ENCODE results near the gene LYPLAL1.

- PRO-cap: no peak
- RAMPAGE, long total RNA, 4 experiments: no peak in any of the 4 experiments
Observed at GRCh38 chr1:218156440-218157138, 128.5 kb upstream of the RRP15 start.

DNA sequence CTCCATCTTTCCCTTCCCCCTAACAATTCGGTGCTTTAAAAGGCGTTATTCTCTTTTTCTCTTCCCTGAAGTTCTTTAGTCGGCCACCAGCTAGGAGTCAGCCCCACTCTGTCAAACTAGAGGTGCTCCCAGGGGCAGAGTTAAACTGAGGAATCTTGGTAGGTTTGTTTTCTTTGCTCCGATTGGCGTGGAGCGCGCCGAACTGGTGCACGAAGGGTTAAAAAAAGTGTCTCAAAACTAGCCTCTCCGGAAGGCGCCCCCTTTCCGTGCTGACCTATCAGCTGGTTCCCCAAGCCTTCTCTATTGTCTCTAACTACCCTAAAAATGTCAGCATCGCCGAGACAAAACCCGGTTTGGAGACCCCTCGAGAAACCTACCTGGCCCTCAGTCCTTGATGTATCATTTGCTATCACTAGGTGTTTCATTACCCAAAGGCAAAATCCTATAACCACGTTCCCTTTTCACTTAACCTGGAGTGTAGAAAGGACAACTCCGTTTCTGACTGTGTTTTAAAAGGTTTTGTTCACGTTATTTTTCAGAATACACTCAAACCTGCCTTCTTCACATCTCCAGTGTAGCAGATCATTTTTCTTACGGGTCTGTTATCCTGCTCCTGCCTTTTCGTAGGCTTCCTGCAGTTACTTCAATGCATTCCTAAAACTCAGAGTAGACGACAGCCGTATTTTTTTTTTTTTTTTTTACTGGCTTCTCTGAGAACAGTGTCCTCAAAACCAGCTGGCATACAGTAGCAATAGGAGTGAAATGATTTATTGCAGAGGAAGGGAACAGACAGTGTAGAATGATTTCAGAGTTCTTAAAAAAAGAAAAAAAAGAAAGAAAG, 2.3 kb downstream of the TGFB2 start:
- PRO-cap: bidirectional peak, plus-strand start at position 68 of the sequence, minus-strand start at position 113 of the sequence; unidirectional peak, minus-strand start at position 401 of the sequence; bidirectional peak, plus-strand start at position 770 of the sequence, minus-strand start at position 645 of the sequence
- RAMPAGE, long total RNA, 4 experiments: no peak in any of the 4 experiments

DNA sequence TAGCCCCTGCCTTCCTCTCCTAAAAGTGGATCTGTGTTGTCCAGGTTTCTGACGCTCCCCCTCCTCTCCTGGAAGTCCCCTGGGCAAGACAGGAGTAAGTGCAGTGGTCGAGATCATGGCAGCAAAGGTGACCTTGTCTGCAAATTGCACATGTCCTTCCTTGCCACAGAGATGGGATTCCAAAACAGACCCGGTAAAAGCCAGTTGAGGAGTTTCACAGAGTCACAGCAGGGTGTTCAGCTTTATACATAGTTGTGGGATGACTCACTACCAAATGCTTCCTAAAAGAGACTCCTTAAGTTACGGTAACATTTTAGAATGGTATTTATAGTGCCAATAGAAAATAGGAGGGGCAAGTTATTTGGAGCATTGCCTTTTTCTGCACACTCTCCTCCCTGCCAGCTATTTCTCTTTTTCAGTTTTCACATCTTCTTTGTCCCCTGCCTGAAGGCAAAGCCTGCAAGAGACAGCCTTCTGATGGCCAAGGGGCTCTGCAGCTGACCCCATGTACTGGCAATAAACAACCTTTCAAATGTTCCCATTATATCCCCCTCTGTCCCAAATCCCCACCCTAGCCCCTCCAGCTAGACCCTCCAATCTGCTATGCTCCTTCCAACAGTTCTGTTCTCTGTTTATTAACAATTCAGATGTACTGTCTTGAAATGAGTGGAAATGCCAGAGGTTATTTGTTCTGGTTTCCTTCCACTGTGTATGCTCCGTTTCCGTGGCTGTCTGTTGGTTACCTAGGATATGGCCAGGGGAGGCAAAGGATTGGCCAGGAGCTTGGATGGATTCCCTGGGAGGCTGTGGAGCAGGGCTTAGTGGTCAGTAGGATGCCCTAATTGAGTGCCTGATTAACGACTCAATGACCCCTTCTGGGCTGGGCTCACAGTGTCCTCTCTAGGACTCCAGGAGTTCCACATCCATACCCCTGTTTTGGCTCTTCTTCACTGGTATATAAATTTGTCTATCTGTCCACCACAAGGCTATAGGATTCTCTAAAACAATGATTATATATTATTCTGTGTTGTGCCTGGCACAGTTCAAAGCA, 115.0 kb downstream of the TGFB2 start:
- PRO-cap: no peak
- RAMPAGE, long total RNA, 4 experiments: no peak in any of the 4 experiments

DNA sequence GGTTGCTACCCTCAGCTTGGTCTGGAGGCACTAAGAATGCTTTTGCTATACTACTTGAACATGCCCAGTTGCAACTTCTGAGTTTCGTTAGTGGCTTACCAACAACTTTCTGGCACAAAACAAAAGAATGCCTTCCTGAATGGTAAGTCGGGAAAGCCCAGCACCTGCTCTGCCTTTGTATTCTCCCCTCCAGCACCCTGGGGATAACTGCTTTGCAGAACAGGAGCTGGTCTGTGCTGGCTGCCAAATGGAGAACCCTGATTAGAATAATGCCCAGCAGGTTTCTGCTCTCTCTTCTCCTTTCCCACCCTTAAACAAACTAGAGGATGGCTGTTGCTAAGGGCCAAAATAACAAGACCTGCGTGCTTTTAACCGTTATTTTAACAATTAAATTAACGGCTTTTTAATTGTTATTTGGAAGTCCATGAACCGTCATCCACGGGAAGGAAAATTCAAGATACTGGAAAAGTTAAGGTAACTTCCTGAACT, 149.4 kb downstream of the TGFB2 start:
- PRO-cap: no peak
- RAMPAGE, long total RNA, 4 experiments: no peak in any of the 4 experiments

- PRO-cap: no peak
- RAMPAGE, long total RNA, 4 experiments: no peak in any of the 4 experiments
Observed at GRCh38 chr1:218585266-218585994, 240.3 kb downstream of the TGFB2 start.

DNA sequence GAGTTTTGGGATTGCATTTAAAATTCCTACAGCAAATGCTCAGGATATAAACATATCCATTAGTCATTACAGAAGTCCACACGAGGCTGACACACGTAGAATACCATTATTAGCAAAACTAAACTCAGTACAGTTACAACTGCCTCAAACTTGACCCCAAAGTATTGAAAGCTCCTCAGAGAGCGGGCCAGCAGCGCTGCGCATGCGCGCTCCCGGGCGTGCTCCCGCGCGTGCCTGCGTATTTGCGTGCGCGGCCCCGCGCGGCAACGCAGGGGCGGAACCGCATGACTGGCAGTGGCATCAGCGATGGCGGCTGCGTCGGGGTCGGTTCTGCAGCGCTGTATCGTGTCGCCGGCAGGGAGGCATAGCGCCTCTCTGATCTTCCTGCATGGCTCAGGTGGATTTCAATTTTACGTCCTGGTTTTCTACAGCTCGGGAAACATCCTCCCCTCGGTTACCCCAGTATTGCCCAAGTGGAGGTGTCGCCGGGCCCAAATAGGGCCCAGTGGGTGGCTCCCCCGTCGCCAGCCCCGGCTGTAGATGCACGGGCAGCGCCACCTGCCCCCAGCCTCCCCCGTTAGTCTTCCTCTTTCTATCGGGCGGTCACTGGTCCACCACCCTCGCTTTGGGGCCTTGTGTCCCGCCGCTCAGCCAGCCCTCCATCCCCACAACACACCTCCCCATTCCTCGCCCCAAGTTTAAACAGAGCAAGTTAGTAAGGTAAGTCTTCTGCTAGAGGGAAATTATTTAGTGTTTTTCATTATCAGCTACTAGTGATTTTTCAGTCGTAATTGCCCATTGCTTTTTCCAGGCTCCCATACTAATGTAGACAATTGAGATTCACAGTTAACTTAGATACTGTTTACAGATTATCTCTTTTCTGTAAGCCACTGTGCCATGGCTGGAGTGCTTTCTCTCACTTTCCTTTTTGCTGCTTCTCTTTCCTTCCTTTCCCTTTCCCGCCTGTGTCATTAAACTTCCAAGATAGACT, at the start of gene LYPLAL1:
TSS of gene LYPLAL1 (plus strand) at position 294 of the 991 bp plus-strand sequence.
- PRO-cap: bidirectional peak, plus-strand start at position 294 of the sequence, minus-strand start at position 204 of the sequence; unidirectional peak, plus-strand start at position 587 of the sequence
- RAMPAGE, long total RNA, 4 experiments: start-site peak on the plus strand in 4 of 4 experiments, centred at positions 282 to 591 of the sequence, 29 to 336 reads per replicate; start-site peak on the minus strand in 2 of 4 experiments, centred at positions 195 to 216 of the sequence, 9 to 10 reads per replicate

- PRO-cap: no peak
- RAMPAGE, long total RNA, 4 experiments: no peak in any of the 4 experiments
Observed at GRCh38 chr1:219403792-219404335, 209.0 kb downstream of the ZC3H11B start.

DNA sequence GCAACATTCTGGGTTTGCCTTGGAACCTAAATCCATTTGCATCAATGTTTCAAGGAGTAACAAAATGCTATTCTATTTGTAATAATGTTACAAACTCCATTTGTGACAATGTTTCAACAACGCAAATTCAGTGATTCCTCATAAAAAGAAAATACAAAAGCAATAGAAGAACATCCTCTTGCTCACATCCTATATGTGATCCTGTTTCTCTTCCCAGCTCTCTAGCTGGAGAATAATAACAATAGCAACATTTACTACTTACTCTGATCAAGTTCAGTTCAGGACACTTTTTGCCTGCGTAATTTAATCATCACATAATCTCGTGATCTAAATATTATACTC, 127.7 kb upstream of the ZC3H11B start:
- PRO-cap: no peak
- RAMPAGE, long total RNA, 4 experiments: no peak in any of the 4 experiments

DNA sequence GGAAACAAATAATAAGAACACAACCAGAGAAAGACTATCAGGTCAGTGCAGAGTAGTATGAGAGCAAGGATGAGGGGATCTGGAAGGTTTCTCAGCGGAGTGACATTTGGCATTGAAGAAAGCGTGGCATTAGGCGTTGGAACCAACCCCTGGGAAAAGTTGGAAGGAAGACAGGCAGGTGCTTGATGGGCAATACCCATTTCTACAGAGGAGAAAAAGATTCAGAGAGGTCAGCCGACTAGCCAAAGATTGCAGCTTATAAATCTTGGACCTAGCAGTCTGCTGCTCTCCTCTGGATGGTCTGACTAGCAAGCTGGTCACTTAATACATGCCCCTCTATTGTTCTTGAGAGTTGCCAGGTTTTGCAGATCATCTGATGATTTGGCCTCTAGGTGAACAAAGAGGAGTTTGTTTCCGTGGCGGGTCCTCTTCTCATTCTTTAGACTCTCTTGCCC, 116.0 kb downstream of the SLC30A10 start:
- PRO-cap: no peak
- RAMPAGE, long total RNA, 4 experiments: no peak in any of the 4 experiments

DNA sequence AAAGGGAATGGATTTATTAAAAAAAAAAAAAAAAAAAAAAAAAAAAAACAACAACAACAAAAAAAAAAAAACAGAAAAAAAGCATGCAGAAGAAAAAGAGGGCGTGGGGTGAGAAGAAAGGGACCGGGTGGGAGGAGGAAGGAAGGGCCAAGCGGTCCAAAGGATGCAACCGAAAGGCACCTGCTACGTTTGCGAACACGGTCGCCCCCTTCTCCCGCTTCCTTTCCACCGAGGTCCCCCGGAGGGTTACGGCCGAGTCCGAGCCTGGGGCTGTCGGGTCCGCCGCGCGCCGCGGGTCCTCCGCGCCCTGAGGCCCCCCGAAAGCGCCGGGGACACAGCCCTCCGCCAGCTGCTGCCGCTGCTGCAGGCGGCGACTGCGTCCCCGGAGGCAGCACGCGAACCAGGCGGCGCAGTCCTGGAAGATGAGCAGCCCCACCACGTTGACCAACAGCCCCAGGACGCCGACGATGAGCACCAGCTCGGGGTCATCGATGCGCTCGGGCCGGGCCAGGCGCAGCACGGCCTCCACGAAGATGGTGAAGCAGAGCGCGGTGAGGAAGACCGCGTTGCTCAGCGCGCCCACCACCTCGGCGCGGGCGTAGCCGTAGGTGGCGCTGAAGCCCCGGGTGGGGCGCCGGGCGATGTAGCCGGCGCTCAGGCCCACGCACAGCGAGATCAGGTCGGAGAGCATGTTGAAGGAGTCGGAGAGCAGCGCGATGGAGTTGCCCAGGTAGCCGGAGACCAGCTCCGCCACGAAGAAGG, 555 bp downstream of the SLC30A10 start:
- PRO-cap: no peak
- RAMPAGE, long total RNA, 4 experiments: no peak in any of the 4 experiments

GRCh38 chr1:219940862-219941235, 12.5 kb upstream of the SLC30A10 start:
- PRO-cap: no peak
- RAMPAGE, long total RNA, 4 experiments: no peak in any of the 4 experiments

DNA sequence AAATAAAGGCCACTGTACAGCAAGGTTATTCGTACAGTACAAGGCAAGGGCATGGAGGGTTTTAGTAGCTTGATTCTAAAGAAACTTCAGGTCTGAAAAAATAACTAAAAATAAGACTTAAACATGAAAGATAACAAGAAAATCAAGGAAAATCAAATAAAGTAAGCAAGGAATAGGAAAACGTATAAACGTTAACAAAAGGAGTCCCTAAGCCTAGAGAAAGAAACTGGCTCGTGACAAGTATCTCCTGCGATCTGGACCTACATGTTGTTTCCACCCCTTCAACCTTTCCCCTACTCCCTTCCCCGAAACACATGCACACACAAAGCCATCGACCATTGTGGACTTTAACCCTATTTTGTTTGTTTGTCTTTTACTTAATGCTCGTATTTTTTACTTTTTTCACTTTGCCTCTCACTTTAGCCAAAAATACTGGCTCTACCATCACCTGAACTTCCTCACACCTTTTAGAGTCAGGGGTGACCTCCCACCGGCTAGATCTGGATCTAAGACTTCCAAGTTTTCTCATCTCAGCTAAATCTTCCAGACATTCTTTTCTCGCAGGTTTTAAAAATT, 26.6 kb upstream of the SLC30A10 start:
- PRO-cap: no peak
- RAMPAGE, long total RNA, 4 experiments: no peak in any of the 4 experiments

DNA sequence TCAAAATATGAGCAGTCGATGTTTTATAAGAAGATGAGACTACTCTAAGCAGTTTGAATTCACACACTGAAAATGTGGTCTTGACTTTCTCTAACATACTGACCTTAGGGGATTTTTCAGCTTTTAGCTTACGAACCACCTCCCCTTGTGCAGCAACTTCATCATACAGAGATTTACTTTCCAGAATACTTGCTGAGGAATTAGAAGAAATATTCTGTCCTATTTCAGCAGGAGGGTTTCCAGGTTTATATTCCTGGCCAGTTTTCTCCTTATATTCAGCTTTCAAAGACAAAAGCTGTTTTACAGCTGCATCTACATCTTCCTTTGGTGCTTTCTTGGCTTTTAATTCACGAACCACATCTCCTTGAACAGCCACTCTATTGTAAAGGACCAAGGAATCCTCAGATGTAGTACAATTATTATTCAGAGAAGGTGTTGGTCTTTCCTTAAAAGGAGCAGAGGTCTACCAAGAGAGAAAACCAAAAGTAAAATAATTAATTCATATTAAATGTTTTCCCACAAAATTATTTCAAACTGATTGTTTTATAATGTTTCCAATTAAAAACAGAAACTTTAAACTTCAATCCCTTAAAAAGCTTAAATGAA, 49.3 kb downstream of the EPRS1 start:
- PRO-cap: no peak
- RAMPAGE, long total RNA, 4 experiments: no peak in any of the 4 experiments

DNA sequence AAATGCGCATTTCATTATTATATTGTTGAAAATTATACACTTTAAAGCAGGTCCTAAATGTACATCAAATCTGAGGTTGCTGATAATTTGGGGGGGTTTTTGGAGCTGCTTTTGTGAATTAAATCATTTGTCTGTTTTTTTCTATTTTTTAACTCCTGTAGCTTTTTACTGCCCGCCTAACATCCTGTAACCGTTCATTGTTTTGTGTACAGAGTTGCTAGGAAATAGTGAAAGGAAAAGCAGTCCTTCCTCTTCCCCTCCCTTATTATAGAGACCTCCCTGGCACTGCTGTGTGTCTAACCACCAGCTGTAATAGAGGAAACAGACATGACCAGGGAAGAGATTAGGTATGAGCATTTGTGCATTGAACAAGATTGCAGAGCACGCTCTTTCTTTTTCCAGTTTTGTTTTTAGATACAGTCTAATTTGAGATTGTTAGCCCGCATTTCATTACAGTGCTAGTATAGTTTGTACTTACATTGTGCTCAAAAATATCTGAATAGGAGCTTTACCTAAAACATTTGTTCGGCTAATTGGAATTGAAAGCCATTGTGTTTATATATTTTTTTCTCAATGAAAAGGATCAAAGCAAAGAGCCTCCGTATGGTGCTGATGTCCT, 43.5 kb downstream of the IARS2 start:
- PRO-cap: no peak
- RAMPAGE, long total RNA, 4 experiments: no peak in any of the 4 experiments

DNA sequence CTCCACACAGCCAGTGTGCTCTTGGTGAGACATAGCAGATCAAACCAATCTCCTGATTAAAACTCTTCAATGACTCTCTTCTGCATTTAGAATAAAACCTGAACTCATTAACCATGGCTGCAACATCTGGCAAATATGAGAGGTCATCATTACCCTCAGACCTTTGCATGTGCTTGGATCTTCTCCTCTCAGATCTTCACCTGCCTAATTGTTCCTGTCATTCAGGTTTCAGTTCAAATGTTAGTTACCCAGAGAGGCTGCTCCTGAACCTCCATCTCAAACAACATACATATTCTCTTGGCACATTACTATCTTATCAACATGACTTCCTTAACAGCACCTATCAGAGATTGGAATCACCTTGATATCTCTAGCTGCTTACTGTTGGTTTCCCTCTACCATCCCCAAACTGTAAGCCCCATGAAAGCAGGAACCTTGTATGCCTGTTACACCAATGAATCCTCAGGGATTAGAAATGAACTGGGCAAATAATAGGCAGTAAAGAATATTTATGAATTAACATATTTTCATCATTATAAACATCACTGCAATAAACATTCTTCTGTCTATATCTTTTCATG, 65.6 kb downstream of the RAB3GAP2 start:
- PRO-cap: no peak
- RAMPAGE, long total RNA, 4 experiments: no peak in any of the 4 experiments

- PRO-cap: no peak
- RAMPAGE, long total RNA, 4 experiments: no peak in any of the 4 experiments
Observed at GRCh38 chr1:220783916-220784385, 2.8 kb upstream of the MTARC1 start.

DNA sequence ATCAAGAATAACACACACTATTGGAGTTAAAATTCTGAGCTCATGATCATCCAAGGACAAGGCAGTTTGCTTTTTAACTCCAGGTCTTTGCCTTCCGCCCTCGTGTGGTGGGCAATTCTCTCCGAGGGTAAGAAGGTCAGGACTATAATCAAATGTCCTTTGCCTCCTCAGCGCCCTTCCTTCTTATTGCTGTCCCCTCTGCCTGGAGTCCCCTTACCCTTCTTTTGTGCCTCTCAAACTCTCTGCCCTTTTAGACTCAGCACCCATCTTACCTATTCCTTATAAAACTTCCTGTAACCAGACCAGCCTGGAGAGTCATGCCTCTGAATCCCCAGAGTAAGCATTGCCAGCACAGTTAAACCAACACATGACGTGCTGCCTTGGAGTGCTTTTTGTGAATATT, 17.2 kb downstream of the MTARC1 start:
- PRO-cap: bidirectional peak, plus-strand start outside the sequence, minus-strand start at position 330 of the sequence
- RAMPAGE, long total RNA, 4 experiments: no peak in any of the 4 experiments

- PRO-cap: no peak
- RAMPAGE, long total RNA, 4 experiments: no peak in any of the 4 experiments
Observed at GRCh38 chr1:220812103-220812693, 25.5 kb downstream of the MTARC1 start.

GRCh38 chr1:221098876-221099551, 219.8 kb downstream of the HLX start:
- PRO-cap: no peak
- RAMPAGE, long total RNA, 4 experiments: no peak in any of the 4 experiments

- PRO-cap: bidirectional peak, plus-strand start at chr1:221741101, minus-strand start at chr1:221740882
- RAMPAGE, long total RNA, 4 experiments: no peak in any of the 4 experiments
Observed at GRCh38 chr1:221740340-221740980, 1.4 kb downstream of the DUSP10 start.